B cell (primary cell): ENCODE measurements around a stretch of chr21.

DNA sequence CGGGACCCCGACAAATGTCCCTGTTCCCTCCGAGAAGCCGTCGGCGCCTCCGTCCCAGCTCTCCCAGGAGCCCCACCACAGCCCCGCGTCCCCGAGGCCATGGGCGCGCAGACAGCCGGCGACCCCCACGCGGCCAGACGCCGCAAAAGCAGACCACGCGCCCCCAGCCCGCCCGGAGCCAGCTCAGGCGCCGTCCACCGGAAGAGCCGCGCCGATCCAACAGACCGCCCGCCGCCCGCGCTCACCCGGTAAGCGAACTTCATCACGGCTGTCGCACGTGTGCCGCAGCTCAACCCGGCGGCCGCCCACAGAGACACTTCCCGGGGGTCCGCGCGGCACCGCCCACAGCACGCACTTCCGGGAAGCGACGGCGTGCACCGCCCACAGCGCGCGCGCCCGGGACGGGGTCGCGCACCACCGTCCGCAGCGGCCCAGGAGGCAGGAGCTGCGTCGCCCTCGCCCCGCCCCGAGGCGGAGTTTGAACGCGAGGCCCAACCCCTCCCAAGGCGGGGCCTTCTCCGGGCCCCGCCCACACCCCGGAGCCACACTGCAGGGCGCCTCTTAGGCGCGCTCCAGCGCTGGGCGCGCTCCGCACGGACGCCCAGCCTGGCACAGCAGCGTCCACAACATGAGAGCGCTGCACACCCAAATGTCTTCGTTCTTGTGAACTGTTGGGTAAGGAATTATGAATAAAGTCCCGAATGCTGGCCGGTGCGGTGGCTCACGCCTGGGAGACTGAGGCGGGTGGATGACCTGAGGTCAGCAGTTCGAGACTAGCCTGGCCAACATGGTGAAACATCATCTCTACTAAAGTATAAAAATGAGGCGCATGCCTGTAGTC, 5366.8 kb upstream of the TPTE start:
- PRO-cap, result no peak
- CAGE, long polyA plus RNA, result no peak

DNA sequence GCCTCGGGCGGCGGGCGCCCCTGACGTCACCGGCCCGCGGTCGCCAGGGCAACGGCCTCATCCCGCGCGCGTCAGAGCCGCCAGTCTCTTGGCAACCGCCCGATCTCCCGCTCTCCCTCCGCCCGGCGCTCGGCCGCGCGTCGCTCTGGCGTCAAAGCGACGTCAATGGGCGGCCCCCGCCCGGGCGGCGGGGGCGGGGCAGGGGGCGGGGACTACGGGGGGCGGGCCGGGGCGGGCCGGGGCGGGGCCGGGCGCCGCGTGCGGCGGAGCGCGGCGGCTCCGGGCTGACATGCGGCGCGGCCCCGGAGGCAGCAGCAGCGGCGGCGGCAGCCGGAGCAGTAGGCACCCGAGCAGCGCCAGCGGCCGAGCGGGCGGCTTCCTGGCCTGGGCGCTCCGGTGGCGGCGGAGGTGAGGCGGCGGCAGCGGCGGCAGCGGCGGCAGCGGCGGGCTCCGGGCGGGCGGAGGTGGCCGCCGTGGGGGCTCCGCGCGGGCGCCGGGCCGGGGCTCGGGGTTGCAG, 4410.5 kb upstream of the TPTE start:
- PRO-cap, result unidirectional peak, plus-strand start at position 287 of the sequence
- CAGE, long polyA plus RNA, result no peak

DNA sequence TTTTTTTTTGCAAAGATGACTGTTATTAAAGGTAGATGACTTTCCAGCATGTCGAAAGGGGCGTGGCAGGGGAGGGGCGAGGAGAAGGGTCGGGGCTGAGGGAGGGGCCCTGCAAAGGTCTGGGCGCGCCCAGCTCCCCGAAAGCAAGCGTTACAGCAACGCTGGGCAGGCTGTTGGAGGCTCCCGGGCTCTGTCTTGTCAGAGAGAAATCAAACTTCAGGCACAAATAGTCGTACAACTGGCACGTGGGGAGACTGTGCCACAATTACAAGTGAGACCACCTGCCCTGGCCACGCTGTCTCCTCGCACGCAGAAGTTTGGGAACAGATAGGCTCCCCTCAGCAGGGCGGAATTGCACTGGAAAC, 2907.7 kb upstream of the TPTE start:
- PRO-cap, result no peak
- CAGE, long polyA plus RNA, result no peak

DNA sequence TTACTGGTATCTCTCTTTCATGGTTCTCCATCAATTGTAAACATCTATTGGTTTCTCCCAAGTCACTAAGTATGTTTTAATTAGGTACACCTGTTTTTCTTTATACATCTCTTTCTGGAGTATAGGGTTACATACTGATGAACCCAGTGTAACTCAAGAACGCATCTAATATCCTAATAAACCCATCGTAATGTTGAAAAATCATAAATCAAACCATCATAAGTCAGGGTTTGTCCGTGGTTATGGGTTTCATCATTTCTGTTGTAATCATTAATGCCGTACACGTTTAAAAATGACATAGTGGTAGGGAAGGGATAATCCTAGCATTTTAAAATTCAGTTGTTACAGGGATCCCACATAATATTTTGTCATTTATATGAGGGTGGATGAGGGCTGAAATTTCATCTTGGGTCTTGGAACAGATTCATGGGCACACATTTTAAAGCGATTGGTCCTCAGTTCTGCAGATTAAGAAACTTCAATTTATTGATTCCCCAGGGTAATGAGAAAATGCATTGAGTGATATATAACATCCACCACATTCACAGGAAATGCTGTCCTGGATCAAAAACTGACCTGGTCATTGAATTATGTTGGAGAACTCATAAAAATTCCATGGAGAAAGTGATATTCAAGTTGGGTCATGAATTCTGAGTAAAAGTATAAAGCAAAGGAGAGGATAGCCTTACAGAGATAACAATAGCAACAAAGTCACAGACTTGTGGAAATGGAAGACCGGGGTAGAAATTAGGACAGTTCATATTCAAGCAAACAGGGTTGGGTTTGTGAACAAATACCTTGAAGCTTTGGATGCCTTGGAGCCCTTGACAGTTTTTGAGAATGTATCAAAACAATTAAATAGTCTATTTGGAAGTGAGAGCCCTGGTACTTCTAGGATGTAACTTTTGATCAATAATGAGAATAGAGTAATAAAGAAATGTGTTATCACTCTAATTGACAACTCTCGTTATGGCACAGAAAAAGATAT, 1527.3 kb upstream of the TPTE start:
- PRO-cap, result no peak
- CAGE, long polyA plus RNA, result no peak

GRCh38 chr21:9837680-9838246, 683.6 kb upstream of the TPTE start:
- PRO-cap, result no peak
- CAGE, long polyA plus RNA, result no peak

DNA sequence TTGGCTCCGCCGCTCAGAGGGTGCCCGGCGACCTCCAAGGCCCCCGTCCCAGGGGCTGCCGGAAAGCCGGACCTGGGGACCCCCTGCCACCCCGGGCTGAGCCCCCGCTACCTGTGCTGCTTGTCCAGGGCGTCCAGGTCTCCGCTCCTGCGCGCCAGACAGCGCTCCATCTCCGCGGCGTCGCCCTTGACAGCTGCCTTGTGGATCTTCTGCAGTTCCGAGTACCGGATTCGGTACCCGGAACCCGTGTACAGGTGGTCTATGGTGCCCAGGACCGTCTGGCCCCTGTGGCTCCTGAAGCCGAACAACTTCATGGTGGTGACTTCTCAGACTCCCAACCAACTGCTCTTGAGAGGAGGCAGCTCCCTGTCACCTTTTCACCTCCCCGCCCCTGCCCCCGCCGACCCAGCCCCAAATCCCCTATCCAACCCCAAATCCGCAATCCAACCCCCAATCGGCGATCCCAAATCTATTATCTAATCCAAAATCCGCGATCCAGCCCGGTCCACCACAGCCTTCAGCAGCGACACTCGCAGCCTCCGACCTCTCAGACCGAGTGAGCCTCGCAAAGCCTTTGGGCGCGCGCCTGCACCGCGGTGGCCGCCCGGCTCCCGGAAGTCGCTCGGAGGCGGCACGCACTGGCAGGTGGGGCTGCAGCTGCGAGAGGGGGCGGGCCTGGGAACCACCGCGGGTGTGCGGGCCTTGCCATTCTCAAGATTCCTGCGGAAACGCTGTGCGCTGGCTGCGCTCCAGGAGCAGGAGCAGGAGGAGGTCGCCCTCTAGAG, 231.0 kb downstream of the LIPI start:
- PRO-cap, result unidirectional peak, minus-strand start at position 620 of the sequence
- CAGE, long polyA plus RNA, result no peak

DNA sequence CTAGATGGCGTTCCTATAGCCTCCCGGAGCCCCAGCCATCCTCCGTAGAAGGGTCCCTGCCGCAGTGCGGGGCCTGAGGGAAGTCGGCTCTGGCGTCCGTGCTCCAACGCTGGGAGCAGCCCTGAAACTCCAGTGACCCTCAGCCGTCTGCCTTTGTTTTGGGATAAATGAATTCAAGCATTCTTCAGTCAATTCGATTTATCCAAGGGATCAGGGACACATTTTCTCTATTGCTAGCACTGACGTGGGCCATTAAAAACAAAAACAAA, 645 bp upstream of the HSPA13 start:
- PRO-cap, result no peak
- CAGE, long polyA plus RNA, result no peak

DNA sequence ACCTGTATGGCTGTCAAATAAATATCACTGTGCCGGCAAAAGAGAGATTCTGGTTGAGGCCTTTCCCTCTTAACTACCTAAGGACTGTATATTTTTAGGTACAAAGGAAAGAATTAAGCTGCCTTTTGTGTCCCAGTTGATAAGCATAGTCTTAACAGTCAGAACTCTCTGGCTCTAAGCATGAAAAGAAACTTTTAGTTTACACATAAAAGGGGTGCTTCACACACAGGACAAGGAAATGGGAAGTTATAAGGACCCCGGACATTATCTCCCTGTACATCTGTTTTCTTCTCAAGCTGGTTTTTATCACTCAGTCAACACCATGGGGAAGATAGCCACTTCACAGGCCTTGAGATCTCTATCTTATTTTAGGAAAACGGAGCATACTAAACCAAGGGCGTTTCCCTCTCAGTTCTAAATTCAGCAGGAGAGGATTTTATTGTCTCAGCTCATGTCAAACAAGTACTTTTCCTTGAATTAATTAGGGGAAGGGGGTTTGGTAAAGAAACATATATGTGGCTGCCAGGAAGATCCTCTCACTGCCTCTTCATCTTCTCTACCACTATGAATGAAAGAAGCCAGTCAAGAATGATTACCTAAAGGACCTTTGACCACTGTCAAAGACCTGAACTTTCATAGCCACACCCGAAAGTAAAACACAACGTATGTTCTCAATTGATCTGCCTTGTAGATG, 71.4 kb upstream of the HSPA13 start:
- PRO-cap, result no peak
- CAGE, long polyA plus RNA, result no peak

- PRO-cap, result no peak
- CAGE, long polyA plus RNA, result no peak
Observed at GRCh38 chr21:14486136-14486508, 60.0 kb downstream of the SAMSN1 start.

DNA sequence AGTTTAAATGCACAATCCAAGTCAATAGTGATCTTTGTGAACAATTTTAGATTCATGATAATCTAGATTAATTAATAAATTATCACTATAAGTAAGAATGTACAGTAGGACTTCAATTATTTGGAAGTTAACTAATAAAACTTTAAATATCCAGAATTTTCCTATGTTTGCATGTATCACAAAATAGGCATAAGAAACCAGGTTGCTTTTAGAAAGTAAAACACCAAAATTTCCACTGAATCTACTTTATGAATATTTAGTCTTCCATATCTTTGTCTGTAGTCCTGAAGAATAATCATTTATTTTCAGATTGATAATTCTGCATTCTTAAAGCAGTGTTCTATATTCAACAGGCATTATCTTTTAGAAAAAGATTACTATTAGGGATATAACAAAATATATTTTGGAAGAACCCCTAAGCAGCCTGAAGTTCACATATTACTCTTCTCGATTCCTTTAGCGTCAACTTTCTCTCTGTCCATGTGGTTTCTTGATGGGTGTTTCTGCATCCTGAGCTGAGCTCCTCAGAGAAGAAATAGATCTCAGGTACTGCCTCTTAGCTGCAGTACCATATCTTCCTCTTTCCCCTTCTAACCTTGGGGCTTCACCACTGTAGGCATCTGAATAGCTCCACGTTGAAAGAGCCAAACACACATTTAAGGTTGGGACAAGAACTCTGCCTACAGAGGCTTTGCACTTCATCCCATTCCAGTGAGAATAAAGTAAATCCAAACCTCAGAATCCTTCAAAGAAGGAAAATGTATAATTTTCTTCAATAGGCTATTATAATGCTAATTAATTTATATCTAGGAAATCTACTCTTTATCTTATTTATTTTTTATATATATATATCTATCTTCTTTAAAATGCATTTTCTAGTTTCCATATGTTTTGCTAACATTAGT, 59.4 kb downstream of the SAMSN1 start:
- PRO-cap, result no peak
- CAGE, long polyA plus RNA, result no peak

- PRO-cap, result no peak
- CAGE, long polyA plus RNA, result no peak
Observed at GRCh38 chr21:14522666-14523856, 23.1 kb downstream of the SAMSN1 start.

DNA sequence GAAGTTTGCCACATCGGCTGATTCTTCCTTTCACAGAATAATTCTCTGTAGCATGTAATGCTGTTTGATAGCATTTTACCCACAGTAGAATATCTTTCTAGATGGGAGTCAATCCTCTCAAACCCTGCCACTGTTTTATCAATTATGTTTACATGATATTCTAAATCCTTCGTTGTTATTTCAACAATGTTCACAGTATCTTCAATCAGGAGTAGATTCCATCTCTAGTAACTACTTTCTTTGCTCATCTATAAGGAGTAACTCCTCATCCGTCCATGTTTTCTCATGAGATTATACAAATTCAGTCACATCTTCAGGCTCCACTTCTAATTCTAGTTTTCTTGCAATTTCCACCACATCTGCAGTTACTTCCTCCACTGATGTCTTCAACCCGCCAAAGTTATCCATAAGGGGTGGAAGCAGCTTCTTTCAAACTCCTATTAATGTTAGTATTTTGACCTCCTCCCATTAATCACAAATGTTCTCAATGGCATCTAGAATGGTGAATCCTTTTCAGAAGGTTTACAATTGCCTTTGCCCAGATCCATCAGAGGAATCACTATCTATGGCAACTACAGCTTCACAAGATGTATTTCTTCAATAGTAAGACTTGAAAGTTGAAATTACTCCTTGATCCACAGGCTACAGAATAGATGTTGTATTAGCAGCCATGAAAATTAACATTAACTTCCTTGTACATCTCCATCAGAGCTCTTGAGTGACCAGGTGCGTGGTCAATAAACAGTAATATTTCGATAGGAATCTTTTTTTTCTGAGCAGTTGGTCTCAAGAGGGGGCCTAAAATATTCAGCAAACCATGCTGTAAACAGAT, 19.0 kb downstream of the NRIP1 start:
- PRO-cap, result no peak
- CAGE, long polyA plus RNA, result no peak

GRCh38 chr21:15054156-15055118, 10.4 kb downstream of the NRIP1 start:
- PRO-cap, result no peak
- CAGE, long polyA plus RNA, result no peak

DNA sequence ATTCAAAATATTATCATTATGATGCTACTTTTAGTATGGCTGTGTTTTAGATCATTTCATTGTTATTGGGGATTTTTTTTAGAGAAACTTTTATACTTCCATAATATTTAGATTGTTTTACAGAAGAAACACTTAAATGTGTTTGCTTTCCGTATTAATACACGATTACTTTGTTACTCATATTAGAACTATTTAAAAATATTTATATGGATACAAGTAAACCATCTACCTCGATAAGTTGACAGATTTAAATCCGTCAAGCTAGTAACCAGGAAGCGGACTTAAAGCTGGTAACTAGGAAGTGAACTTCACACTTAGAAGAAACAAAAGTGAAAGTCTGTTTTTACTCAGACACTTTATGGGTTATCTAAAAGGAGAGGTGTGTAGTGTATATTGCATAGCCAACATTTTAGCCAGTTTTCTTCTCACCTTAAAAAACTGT, 2.4 kb downstream of the USP25 start:
- PRO-cap, result bidirectional peak, plus-strand start at position 359 of the sequence, minus-strand start at position 283 of the sequence
- CAGE, long polyA plus RNA, result no peak

DNA sequence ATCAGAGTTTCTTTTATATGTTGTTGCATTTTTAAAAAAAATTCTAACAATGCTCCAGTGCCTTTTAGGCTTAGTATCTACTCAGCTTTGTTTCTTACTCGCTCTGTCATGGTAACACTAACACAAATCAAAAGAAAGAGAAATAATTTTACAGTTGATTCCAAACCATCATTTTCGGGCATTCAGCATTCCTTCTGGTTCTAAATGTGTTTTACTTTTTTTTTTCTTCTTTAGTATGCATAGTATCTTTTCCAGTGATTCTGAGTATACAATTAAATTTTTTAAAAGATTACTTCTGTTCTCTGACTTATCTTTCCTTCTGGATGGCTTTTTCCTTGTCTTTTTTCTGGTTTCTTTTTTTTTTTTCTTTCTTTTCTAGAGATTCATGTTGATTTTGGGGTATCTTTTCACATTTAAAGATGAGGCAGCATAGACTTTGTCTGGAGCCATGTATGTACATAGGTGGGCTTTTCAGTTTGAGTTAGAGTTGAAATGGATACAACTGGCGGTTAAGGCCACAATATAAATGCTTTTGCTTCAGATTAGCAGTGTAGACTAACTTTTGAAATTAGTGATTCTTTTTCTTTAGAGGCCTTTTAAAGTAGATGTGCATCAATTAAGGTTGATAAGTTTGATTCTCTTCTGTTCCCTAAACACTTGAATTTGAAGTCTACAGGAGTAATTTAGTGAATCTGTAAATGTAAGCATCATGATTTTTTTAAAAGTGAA, 76.5 kb downstream of the USP25 start:
- PRO-cap, result no peak
- CAGE, long polyA plus RNA, result no peak

GRCh38 chr21:16198529-16199009, 468.8 kb downstream of the USP25 start:
- PRO-cap, result no peak
- CAGE, long polyA plus RNA, result no peak

- PRO-cap, result no peak
- CAGE, long polyA plus RNA, result no peak
Observed at GRCh38 chr21:16241047-16241568, 511.3 kb downstream of the USP25 start.

DNA sequence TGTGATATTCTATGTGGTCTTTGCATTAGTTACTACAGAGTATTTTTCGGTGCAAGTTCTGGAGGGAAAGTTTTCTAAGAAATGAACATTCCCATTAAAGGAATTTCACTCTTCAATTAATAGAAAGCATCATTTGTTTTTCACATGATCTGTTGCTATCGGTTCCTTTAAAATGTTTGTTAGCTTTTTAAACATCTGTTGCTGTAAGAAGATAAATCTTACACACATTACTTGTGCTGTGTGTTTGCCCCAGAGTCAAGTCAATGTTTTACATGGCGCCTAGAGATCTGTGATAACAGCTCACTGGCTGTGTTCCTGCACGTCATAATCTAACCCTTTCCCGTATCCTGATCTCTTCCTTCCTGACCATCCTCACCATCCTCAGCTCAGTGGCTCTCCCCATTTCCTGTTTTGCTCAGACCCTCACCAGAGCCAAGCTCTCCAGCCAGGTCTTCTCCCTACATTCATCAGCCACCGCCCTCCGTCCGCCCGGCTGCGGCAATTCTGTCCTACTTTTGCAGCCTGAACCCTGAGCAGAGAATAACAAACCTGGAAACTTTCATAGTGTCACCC, 824.6 kb downstream of the USP25 start:
- PRO-cap, result no peak
- CAGE, long polyA plus RNA, result no peak

DNA sequence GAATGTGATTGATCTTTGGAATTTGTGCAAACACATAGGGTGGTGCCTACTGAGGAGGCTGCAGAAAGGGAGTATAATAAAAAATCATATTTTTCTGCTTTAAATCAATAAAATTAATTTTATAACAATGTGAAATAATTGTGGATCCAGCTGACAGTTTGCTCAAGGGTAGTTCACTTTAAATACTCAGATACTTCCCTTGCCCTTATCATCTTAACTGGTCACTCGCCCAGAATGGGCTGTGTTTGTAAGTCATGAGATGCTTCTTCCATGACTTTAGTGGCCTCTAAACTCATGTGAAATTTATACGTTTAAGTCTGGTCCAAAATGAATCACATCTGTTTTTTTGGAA, 802.8 kb upstream of the CXADR start:
- PRO-cap, result no peak
- CAGE, long polyA plus RNA, result no peak

DNA sequence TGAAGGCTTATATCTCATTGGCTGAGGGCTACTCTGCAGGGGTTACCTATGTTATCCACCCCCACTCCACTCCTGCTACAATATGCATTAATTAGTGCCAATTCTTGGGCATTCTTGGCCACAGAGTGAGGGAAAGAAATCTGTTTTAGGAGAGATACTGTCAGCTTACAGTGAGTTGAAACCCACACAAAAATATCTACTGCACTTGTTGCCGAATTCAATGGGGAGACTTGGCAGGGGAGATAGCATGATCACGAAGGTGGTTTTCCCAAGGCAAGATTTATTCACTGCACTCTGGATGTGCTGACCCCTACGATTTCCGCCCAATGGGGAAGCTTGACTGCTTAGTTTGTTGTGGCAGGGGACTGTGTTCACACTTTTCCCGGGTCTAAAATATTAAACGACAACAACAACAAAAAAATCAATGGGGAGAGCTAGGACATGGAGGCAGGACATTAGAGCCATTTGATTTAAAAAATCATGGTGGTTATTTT, 794.0 kb upstream of the CXADR start:
- PRO-cap, result no peak
- CAGE, long polyA plus RNA, result no peak